ENCODE measurements around the gene GSE1.

- PRO-cap = no peak
- RAMPAGE, long total RNA, 4 experiments = no peak in any of the 4 experiments
Measured at GRCh38 chr16:85381804-85382996, 230.9 kb upstream of the GSE1 start.

- PRO-cap = no peak
- RAMPAGE, long total RNA, 4 experiments = no peak in any of the 4 experiments
Measured at GRCh38 chr16:85445274-85445974, 167.7 kb upstream of the GSE1 start.

GRCh38 chr16:85460354-85461341 is 152.5 kb upstream of the GSE1 start:
- PRO-cap = no peak
- RAMPAGE, long total RNA, 4 experiments = no peak in any of the 4 experiments

DNA sequence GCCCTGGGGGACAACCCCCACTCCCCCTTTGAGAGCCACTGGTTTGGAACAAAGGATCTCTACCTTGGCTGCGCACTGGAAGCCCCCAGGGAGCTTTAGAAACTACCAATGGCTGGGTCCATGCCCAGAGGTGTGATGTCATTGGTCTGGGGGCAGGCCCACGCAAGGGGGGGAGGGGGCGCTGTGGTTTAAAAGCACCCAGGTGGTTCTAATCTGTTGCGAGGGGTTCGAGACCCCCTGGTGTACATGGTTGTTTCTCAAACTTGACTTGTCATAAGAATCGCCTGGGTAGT is 151.8 kb upstream of the GSE1 start:
- PRO-cap = no peak
- RAMPAGE, long total RNA, 4 experiments = no peak in any of the 4 experiments

- PRO-cap = no peak
- RAMPAGE, long total RNA, 4 experiments = no peak in any of the 4 experiments
Measured at GRCh38 chr16:85514976-85515641, 98.0 kb upstream of the GSE1 start.

DNA sequence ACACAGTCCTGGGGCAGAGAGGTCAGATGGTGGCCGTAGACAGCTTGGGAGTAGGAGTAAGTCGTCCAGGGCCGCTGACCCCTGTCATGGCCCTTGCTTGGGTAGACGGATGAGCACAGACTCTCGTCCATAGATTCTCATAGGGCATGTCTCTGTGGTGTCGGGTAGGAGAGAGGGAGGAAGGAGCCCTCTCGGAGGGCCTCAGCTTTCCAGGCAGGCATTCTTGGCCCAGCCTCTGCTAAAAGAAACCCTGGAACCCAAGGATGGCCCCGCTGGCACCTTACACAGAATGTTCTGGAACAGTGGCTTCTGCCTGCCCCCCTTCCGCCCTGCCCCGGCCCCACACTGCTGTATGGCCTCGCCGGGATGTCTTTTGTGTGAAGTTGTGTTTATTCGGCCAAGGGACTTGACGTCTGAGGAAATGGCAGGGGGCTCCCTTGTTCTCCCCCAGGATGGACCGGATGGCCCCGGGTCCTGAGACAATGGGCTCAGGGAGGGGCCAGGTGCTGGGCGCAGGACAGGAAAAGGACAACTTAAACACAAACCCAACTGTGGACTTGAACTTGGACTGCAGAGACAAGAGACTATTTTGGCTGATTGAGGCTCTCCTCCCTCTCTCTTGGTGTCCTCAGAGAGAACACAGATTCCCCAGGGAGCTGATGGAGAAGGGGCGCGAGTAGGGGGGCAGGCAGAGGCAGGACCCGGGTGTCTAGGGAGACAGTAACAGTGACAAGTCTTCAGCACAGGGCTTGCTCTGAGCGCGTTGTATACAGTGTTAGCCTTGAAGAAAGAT is 81.6 kb upstream of the GSE1 start:
- PRO-cap = no peak
- RAMPAGE, long total RNA, 4 experiments = no peak in any of the 4 experiments

GRCh38 chr16:85536819-85537466 is 76.2 kb upstream of the GSE1 start:
- PRO-cap = no peak
- RAMPAGE, long total RNA, 4 experiments = no peak in any of the 4 experiments

DNA sequence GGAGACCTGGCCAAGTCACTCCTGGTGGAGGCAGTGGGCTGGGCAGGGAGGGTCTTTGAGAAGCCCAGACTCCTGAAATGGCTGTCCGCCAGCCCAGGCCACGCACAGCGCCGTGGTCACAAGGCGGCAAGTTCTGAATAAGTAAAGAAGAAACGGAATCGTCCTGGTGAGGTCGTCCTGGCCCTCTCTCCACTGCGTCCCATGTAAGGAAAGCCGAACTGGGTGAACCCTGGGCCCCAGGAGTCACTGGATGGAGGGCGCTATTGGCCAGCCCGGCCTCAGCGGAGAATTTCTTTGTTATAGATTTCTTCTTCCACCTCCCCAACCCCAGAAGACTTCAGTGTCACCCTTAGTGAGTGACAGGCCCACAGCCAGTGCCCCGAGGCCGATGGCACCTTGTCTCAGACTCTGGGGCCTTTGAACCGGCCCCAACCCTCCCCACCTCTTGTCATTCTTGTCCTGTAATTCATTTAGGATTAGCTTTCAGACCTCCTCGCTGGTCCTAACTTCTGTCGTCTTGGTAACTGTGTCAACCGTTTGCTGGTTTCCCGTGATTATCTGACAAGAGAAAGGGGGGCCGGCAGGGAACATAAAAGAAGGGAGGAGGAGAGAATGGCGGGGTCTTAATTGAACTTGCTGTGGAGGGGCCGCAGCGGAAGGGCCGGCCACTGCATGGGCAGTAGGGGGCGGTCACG is 46.7 kb upstream of the GSE1 start:
- PRO-cap = no peak
- RAMPAGE, long total RNA, 4 experiments = no peak in any of the 4 experiments

DNA sequence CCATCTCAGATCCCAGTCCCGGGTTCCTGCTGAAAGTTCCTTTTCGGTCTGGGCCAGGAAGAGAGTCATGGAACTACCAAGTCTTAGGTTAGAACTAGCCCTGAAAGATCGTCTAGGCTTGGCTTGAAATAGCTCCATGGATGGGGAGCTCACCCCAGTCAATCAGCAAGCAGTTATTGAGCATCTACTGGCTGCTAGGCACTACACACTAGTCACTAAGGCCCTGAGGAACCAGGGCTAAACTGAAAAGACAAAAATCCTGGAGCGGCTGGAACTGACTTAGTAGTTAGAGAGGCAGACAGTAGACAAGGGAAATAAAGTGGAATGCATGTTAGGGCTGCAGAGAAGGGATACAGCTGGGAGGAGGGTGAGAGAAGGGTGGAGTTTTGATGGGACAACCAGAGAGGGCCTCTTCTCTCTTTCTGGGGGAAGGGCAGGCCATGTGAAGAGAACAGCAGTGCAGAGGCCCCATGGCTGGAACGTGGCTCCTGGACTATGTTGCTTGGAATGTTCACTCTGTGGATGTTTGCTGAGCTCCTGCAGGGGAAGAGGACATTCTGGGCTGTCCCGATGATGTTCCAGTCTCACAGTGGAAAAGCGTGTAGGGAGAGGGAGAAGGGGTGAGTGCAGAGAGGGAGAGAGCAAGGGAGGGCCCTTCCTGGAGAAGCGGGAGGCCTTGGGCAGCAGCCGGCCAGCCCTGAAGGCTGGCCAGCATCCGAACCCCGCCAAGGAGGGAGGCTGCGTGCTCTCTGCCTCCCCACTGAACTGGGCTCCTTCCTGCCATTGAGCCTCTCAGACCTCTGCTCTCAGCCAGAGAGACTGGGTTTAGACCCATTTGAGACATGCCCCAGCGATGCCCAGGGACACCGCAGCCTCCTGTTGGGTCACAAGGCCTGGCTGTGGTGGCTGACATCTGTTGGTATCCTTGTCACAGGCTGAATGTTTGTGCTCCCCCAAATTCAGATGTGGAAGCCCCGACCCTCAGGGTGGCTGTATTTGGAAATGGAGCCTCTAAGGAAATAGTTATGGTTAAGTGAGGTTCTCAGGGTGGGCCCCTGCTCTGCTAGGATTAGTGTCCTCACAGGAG is 33.1 kb upstream of the GSE1 start:
- PRO-cap = no peak
- RAMPAGE, long total RNA, 4 experiments = no peak in any of the 4 experiments

GRCh38 chr16:85612553-85613672 is at the start of gene GSE1:
Gene GSE1, plus strand, starts transcription at chr16:85613322.
- PRO-cap = bidirectional peak, plus-strand start at chr16:85613322, minus-strand start at chr16:85613115
- RAMPAGE, long total RNA, 4 experiments = start-site peak on the plus strand in 2 of 4 experiments, at chr16:85613285-85613331 at its widest, 75 to 92 reads per replicate; start-site peak on the minus strand in 1 of 4 experiments, at chr16:85613039-85613056 at its widest, 5 reads per replicate

DNA sequence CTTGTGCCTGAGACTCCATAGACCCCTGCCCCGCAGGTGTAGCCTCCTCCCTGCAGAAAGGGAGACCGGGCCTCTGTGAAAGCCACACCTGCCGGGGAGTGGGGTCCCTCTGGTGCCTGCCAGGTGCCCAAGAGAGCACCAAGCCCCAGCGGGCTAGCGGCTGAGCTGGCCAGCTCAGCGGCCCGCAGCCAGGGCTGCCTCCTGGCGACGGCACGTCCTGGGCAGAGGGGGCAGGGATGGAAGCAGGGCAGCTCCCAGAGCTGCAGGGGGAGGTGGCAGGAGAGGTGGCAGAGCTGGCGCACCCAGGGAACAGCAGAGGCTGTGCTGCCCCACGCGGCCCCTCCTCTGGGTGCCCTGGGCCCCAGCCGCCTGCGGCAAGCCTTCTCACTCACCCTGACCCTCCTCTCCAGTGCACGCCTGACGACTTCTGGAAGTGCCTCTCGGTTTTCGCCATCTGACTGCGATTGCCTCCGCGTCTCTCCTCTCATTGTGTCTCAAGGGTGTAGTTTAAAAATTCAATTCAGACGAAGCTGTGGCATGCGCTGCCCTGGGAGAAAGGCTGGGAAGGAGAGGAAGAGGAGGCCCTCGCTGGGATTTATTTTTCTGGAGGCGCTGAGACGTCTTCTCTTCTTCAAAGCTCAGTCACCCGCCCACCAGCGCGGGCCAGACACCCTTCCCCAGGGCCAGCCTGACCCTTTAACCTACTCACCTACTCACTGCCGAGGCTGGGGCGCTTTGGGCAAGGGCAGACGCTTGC is 24.8 kb downstream of the GSE1 start:
- PRO-cap = no peak
- RAMPAGE, long total RNA, 4 experiments = no peak in any of the 4 experiments

GRCh38 chr16:85659246-85659624 is 29.5 kb downstream of the GINS2 start:
- PRO-cap = no peak
- RAMPAGE, long total RNA, 4 experiments = no peak in any of the 4 experiments

DNA sequence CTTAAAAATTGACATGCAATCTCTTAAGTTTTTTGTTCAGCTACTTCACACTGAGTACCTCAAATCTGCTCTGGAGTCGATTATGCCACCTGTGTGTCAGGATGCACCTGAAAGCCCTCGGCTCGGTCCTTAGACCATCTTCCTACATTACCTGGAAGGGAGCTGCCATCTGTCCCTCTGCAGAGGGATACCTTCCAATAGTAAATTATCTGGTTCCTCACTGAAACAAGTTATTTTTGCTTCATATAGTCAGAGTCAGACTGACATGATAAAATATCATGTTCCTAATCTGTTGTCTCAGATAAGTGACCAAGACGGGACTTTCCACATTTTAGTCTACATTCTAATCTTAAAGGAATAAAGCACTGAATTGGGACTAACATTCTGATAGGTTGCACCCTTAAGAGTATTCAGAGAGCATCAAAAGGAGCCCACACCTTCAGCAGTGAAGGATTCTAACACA is 13.6 kb downstream of the GINS2 start:
- PRO-cap = no peak
- RAMPAGE, long total RNA, 4 experiments = no peak in any of the 4 experiments

DNA sequence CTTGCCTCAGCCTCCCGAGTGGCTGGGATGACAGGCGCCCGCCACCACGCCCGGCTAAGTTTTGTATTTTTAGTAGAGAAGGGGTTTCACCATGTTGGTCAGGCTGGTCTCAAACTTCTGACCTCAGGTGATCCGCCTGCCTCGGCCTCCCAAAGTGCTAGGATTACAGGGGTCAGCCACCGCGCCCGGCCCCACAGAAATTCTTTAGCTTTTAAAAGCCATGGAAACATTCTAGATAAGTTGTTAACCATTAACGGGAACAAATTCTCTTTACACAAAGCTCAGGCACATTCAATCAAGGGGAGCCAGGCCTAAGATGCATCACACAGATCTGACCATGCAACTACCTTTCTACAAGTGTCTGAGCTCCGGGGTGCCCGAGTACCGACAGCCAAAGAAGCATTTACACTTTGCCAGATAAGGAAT is 1.1 kb downstream of the EMC8 start:
- PRO-cap = no peak
- RAMPAGE, long total RNA, 4 experiments = no peak in any of the 4 experiments

GRCh38 chr16:85838287-85838740 is 38.8 kb downstream of the COX4I1 start:
- PRO-cap = no peak
- RAMPAGE, long total RNA, 4 experiments = no peak in any of the 4 experiments

DNA sequence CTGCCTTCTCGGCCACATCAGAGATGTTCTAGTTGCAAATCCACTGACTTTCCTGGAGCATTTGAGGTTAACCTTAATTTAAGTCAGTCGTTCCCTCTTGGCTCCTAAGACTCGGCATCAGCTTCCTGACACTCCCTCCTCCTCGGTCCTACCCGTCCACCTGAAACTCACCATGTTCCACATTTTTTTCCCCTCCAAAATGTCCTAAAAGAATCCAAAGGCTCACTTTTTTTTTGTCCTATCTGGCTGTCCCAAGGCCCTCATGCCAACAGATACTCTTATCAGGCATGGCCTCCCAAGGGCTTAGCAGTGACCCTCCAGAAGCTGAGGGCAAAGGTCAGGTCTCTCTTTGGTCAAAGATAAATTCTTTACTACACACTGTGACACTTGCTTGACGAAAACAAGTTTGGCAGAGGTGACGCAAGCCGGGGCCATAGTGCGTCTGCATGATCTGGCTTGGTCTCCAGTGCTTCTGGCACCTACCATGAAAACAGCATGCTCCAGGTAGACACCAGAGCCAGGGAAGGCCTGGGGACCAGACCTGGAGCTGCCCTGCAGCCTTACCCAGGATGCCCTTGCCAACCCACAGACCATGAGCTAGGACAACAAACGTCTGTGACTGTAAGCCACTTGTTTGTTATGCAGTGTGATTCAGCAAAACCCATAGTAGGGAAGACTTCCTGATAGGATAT is 48.6 kb upstream of the IRF8 start:
- PRO-cap = no peak
- RAMPAGE, long total RNA, 4 experiments = no peak in any of the 4 experiments

DNA sequence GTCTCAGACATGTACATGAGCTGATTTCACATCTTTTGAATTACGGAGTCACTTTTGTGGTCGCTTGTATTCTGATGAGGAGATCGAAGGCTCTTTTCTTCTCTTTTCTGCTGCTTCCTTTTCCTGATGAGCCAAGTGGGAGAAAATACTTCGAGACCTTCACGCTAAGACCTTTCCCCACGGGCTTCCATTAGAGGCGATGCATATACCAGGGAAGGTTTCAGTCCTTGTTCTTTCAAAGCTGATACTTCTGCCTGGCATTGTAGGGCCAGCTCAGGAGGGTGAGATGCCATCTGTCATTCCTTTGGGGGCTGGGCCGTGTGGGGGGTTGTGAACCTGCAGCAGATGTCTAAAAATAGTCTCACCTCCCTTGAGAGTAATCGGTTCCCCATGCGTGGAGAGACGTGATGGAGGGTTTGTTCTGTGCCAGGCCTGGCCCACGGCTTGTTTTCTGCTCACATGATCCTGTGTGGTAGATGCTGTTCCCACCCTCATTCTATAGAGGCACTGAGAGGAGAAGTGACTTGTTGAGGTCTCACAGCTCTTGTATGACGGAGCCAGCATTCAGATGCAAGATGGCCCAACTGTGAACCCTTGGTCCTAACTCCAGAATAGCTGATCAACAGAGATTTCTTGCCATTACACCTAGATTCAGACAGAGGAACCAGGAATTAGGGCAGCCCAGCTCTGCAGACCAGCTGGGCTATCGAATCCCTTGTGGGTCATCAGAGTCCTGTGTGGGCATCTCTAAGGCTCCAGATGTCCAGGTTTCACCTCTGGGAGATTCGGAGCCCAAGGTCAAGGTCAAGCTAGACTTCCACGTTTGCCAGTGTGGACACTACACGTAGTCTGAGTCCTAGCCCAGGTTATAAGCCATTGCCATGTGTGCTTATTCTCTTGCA is 4.6 kb downstream of the IRF8 start:
- PRO-cap = no peak
- RAMPAGE, long total RNA, 4 experiments = no peak in any of the 4 experiments

GRCh38 chr16:85922874-85923317 is 23.9 kb downstream of the IRF8 start:
- PRO-cap = no peak
- RAMPAGE, long total RNA, 4 experiments = no peak in any of the 4 experiments

GRCh38 chr16:85944887-85945688 is 46.1 kb downstream of the IRF8 start:
- PRO-cap = no peak
- RAMPAGE, long total RNA, 4 experiments = no peak in any of the 4 experiments

DNA sequence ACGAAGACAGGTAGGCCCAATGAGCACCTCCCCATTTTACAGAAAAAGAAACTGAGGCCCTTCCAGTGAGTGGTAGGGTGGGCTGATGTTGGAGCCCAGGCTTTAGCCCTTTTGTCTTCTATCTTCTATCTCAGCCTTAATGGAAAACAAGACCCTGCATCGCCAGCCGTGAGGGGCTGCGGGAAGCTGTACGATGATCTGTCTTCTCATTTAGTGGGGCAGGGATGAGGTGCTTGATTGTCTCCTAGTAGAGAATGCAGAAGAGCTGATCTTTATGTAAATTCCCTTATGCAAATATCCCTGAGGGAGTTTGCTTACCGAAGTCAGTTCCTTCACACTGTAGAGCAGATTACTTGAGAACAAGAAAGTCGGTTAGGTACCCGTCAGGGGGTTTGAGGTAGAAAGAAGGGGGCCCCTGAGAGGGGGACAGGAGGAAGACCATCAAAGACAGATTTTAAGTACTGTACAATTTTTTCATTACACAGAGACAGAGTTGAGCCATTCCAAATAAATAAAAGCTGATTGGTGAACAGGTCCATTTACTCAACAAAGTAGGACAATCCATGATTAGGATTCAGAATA is 66.2 kb downstream of the IRF8 start:
- PRO-cap = no peak
- RAMPAGE, long total RNA, 4 experiments = no peak in any of the 4 experiments